ENCODE results near the gene N4BP2L2.

- RRBS: no CpG with 5 or more reads among the region's 26 CpGs
Observed at GRCh38 chr13:32409526-32410378, 18.2 kb downstream of the N4BP2L1 start.

- RRBS: no CpG with 5 or more reads among the region's 7 CpGs
Observed at GRCh38 chr13:32425211-32425536, 2.8 kb downstream of the N4BP2L1 start.

- RRBS: 2% methylated on average over 6 of the region's 37 CpGs
Observed at GRCh38 chr13:32538096-32538865, at the start of gene N4BP2L2. Gene N4BP2L2 (minus strand): TSS chr13:32538795.

GRCh38 chr13:32745775-32746217, 159.5 kb downstream of the PDS5B start:
- RRBS: no CpG with 5 or more reads among the region's 2 CpGs

DNA sequence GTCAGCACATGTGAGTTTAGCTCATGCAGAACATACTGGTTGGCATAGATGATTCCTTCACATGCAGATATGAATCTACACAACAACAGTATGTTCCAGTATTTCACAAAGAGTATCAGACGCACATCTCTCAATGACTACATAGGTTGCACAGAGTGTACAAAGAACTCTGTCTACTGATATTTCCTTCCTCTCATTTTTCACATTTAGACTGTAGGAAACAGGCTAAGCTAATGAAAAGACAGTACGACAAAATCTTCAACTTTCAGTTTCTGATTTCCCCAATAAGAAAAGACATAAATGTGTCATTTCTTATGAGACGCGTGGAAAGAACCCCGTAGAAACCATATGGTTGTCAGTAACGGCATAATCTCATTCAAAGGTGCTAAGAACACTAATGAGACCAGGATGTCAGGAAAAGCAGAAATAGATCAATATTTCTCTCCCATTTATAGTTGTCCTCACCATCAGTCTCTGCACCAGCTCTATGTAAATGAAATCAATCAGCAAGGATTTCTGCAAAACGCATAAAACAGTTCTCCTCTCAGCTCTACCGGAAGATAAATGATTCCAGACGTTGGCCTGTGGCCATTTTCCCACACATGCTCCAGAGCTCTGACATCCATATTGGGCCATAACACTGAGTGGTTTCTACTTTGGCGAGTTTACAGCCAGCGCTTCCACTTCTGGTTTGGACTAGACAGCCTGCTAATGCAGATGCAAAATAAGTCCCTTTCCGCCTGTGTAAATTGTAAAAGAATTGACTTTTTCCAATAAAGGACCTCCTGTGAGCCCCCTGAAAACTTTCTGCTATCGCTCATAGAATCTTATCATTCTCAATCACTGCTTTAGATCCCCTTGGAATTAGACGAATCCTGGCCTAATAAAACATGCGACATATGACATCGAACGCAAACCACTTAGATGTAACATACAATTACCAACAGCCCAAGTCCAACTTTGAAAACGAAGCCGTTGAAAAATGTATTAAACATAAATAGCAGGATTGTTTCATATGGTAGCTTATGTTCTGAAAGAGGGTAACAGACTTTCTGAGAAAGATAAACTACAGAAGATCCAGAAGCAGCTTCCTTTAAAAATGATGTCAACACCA, 81.0 kb downstream of the STARD13 start:
- RRBS: no CpG with 5 or more reads among the region's 19 CpGs

DNA sequence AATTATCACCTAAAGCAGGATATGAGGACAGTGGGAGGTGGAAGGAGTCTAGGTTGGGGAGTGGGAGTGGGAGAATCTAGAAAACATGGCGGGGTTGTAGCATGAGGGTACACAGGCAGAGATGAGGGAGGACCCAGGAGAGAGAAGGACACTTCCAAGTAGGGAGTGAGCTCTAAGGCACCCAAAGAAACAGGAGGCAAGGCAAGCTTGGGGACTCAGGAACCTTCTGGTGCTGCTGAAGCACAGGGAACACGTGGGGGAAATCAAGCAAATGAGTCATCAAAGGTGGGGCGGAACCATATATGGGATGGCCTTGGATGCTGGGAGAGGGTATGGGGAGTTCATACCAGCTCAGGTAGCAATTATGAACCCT, 77.4 kb downstream of the STARD13 start:
- RRBS: no CpG with 5 or more reads among the region's 3 CpGs

DNA sequence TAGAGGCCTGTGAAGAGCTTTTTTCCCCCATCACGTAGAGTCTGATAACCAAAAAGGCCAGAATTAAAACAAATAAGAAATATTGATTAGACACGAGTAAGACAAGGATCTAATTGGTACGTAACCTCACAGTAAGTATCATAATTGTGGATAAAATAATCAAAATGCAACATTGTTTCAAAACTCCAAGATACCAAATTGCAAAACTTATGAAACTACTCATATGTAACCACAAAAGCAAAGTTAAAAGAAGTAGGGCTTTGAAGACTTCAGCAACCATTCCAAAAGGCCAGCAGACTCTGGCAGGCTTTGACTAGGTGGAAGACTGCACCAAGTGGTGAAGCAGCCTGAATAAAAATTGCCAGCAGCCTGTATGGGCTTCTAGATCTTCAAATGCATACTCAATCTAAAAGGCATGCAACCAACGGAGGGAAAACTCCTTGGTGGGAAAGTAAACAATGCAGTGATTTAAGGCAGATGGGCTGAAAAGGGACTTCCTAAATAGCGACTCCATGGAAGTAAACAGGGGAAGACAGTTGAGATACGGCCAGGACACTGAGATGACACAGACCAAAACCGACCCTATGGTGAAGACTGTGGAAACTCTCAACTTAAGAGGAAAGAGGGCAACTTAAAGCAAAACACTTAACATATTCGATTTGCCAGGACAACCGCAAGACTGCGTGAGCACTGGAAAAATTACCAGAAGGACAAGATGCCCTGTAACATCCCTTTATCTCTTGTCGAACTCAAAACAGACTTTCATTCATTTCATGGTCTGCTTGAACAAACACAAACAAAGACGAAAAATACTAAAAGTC, 56.6 kb downstream of the STARD13 start:
- RRBS: no CpG with 5 or more reads among the region's 12 CpGs

DNA sequence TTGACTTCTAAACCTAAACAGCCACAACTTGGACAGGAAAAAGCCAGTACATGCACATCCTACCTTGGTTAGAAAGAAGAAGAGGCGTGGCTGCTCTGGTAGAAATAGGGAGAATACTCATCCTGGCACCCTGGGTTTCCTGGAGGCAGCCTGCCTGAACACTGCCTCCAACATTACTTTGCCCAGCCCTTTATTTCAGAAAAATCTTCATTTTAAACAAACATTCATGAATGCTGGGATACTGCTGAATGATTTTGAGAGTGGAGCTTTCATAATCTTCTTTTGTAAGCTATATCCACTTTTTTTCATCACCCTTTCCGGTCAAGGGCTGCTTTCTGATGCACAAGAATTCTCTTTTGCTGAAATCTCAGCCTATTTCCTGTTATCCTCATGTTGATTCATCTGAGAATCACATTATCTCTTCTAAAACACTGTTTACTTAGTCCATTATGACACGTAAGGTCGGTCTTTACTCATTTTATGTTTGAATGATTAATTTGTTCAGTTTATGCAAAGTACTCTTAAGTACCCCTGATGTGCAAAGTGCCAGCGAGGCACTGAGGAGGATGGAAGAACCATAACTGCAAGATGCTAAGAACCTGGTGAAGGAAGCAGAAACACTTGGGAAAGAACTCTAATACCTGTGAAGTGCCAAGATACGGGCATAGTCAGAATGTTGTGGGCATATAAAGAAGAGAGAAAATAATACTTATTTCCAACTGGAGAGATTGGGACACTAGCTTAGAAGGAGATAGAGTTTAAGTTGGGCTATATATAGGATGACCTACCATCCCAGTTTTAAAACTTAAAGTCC, 55.1 kb downstream of the STARD13 start:
- RRBS: no CpG with 5 or more reads among the region's 6 CpGs

DNA sequence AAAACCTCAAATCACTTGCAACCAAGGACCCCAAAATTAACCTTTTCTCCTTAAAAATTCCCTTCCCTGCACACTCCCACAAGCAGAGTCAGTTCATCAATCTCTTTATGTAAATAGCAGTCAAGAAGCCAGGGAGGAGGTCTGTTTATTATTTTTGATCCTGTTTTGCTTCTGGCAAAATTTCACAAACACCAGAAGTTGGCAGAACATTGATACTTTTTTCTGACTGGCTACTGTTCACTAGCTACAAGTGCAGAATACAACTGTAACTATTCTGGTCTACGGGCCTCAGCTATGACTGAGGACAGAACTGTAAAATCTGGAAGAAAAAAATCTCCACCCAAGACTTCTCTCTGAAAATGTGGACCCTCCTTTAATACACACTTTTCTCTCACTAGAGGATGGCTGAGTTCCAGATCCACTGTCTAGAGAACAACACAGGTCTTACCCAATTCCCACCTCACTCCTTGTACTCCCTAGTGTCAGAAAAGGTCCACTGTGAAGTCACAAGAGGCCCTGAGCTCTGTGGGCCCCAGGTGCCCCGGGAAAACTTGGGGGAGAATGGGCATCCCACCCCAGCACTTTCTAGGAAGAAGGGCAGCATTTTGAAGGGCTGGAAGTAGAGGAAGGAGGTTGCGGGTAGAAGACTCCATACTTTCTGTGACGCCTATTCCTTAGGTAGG, 14.5 kb downstream of the STARD13 start:
- RRBS: no CpG with 5 or more reads among the region's 4 CpGs

- RRBS: no CpG with 5 or more reads among the region's 9 CpGs
Observed at GRCh38 chr13:33284754-33285401, 677 bp downstream of the STARD13 start.

GRCh38 chr13:33323355-33324285, 38.1 kb upstream of the STARD13 start:
- RRBS: no CpG with 5 or more reads among the region's 9 CpGs

- RRBS: no CpG with 5 or more reads among the region's 11 CpGs
Observed at GRCh38 chr13:33348920-33349806, 63.6 kb upstream of the STARD13 start.

DNA sequence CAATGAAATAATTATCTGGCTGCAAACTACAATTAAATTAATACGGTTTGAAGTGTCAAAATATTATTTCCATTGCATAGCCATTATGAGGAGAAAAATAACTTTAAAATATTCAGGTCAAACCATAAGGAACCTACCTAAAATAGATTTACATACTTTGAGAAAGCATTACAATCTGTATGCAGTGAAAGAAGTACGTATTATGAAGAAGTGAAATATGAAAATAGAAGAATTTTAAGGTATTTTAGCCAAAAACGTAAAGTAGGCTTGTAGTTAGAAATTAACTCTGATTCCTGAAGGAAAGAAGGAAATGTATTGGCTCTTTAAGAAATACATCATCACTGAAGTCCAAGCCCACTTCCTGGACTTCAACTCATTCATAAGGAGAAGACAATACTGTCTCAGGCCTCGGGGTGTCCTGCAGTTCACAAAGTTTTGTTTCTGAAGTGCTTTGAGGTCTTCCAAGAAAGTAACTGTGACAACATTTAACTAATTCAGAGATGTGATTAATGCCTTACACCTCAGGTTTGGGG, 65.6 kb upstream of the STARD13 start:
- RRBS: no CpG with 5 or more reads among the region's 4 CpGs

GRCh38 chr13:33536946-33537639, 251.5 kb upstream of the STARD13 start:
- RRBS: no CpG with 5 or more reads among the region's 8 CpGs

GRCh38 chr13:33642209-33643158, 175.5 kb upstream of the RFC3 start:
- RRBS: no CpG with 5 or more reads among the region's 8 CpGs

- RRBS: no CpG with 5 or more reads among the region's 5 CpGs
Observed at GRCh38 chr13:33676638-33677370, 141.1 kb upstream of the RFC3 start.

DNA sequence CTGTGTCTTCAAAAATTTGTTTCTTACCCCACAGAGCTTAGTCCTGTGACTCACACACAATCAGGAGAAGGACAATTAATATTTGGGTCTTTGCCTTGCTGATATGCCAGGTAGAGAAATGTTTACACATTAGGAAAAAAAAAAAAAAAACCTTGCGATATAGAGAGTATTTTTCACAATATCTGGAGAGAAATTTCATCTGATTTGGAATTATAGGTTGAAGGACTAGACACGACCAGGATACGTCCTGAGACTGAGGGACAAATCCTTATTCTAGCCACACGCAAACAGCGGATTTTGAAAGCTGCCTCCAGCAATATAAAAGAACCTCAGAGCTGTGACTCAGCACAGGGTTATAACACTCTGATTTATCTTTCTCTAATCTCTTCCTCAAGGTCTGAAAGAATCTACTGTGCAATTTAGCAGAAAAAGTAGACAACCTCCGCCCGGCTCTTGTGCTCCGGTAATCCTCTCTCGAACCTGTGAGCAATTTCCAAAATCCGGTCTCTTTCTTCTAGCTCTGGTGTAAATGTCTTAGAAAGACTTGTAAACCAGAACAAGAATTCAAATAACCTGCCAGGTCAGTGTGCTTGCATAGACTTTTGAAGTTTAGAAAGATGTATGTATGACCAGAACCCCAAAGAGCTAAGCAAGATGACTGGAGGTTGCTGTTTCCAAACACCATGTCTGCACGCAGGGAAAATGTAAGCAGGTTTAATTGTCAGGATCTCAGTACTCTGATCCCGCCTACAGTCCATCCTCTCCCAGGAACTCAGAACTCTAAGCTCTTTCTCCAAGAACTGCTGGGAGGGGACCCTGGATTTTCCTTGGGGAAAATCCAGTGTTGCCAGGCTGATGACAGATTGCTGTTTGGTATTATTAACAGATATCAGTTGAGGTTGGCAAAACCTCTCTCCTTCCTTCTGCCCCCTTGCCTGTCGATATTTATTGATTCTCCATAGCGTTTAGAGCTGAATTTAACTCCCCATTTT, 338.0 kb downstream of the RFC3 start:
- RRBS: no CpG with 5 or more reads among the region's 14 CpGs

GRCh38 chr13:34750254-34750667, 191.8 kb upstream of the NBEA start:
- RRBS: 0% methylated on average over 6 of the region's 15 CpGs

DNA sequence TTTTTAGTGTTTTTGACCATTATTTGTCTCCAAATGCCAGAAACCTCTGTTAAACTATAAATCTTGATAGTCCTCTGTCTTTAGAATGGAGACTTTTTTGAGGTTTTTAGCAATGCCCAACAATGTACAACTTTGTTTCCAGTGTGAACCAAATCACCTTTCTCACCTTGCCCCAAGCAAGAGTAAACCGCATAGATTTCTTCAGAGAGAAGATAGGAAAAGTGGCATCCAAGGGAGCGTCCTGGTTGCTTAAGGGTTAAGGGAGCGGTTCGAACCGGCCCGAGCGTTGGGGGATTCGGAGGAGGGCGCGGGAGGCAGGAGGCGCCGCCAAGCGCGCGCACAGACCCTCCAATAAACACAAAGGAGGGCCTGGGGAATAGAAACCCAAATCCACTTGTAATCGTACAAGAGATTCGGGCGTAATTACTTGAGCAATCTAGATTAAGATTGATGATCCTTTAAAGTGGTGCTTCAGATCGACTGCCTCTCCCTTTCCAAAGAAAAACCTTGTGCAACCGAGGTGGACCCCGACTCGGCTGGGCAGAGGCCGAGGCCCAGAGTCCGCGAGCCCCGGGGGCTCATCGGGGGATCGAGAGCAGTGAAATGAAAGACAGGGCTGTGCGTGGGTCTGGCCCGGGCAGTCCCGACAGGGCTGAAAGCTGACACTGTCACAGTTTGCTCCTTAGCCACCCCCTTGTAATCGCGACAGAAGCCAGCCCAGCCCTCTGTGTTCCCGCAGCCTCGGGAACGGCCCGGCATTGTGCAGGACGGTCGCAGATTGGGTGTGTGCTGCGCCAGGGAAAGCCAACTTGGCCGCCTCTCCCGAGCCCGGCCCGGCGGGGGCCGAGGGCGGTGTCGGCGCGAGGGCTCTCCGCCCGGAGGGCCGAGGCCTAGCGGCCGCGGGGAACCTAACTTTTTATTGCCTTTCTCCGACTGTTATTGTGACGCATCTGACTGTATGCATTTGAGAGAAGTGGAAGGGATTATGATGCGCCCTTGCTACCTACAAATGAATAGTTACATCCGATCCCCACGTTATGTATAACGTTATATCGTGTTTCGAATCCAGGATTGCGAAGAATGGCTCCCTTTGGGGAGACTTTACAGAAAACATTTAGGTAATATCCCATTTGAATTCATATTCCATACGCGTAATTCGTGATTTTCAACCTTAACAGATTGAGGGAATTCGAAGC, 5.6 kb downstream of the MAB21L1 start:
- RRBS: 48% methylated on average over 20 of the region's 69 CpGs

Data from GM12892 (cell line).